MCF 10A (cell line): Measurements from ENCODE around the genes STAC3 and INHBC.

DNA sequence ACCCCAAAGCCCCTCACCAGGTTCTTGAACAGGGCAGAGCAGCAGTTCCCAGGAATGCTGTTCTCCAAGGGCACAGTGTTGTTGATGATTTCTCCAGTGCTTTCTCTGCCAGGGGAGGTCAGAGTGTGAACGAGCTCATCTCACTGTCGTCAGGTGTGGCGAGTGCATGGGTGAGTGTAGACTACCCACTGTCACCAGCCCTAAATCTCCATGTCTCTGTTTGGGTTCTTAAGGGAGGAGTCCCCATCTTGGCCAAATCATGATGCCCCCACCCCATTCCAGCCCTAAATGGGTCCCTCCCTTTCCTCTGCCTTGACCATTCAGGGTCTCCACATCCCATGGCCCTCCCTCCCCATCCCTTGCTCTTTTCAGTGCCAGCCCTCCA, 6.5 kb downstream of the STAT6 start:
- PRO-cap: no peak
- RRBS: no CpG with 5 or more reads among the region's 3 CpGs

DNA sequence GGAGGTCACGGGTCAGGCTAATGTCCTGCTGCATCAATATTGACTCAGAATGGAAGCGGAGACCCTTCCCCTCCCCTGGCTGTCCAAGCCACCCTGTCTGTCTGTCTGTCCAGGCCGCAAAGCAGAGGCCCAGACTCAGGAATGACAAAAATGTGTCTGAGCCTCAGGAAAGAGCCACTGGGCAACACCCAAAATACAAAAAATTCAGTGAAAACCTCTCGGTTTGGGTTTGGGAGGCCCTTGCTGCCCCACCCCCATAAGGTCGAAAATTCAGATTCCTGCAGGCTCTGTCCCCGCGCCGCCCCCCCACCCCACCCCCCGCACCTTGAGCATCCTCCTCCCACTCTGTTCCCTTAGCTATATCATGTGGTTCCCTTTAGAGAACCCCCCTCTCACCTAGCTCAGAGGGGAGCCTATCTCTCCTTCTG, 5.1 kb downstream of the LRP1 start:
- PRO-cap: no peak
- RRBS: no CpG with 5 or more reads among the region's 9 CpGs

DNA sequence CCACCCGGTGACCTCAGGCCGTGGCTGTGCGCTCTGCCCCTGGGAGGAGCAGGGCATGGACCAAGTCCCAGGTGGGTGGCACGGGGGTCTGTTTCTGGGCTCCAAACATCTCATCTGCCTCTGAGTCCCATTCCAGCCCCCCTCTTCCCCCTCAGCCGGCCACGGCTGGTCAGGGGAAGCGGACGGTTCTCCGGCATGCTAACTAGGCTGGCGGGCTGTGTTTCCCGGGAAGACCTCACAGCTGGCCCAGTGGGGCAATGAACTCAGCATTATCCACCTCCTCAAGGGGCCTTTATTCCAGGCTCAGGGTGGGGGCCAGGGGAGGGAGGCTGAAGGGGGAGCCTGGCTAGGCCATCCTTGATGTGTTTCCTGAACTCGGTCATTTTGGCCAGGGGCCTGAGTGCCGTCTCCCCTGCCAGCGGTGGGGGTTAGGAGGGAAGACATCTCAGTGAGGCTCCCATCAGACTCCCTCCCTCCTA, 7.7 kb downstream of the LRP1 start:
- PRO-cap: no peak
- RRBS: no CpG with 5 or more reads among the region's 14 CpGs

- PRO-cap: no peak
- RRBS: no CpG with 5 or more reads among the region's 10 CpGs
Measured at GRCh38 chr12:57140984-57141669, 12.8 kb downstream of the LRP1 start.

- PRO-cap: no peak
- RRBS: 90% methylated on average over 1 of the region's 9 CpGs
Measured at GRCh38 chr12:57145606-57146172, 17.4 kb downstream of the LRP1 start.

DNA sequence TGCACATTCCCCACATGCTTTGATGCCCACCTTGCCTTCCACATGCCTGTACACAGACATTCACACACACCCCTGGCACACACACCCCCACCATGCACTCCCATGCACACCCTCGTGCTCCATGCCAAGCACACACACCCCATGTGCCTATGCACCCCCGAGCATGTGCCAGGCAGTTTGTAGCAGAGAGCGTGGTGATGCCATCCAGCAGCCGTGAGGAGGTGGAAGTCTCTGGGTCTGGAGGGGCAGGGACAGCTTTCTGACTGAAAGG, 10.7 kb upstream of the NXPH4 start:
- PRO-cap: no peak
- RRBS: no CpG with 5 or more reads among the region's 4 CpGs

GRCh38 chr12:57234501-57234807, 2.5 kb downstream of the NDUFA4L2 start:
- PRO-cap: no peak
- RRBS: no CpG with 5 or more reads among the region's 4 CpGs

GRCh38 chr12:57236007-57236791, 705 bp downstream of the NDUFA4L2 start:
- PRO-cap: no peak
- RRBS: 90% methylated on average over 3 of the region's 42 CpGs

- PRO-cap: no peak
- RRBS: no CpG with 5 or more reads among the region's 9 CpGs
Measured at GRCh38 chr12:57250811-57251522, at the start of gene STAC3. TSS of gene STAC3 (minus strand) at chr12:57251187.

DNA sequence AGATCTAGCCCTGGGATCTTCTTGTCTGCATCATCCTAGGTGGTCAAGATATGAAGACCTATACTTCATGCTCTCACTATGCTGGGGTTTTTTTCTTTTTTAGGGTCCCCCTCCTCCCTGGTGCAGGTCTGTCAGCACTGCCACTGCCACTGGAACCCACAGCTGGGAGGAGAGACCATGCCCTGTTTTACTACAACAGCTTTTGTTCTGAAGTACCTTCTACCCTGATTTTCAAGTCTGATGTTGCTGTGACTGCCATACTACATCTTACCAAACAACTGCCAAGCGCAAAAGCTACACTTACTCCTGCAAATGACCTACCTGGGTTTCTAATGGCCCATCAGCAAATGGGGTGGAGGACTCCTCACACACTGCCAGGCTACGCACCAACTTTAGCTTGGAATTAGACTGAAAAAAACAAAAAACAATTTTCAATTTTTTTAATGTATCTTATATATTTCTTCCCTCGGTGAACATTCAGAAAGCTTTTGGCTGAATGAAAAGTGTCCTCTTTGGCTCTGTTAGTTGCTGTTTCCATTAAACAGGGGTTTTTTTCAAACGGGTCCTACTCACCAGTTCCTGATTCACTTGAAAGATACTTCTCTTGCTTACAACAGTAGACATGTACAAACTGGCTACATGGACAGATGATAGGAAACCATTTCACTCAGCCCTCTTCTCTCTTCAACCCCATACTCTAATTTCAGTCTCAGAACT, 48.9 kb upstream of the STAC3 start:
- PRO-cap: no peak
- RRBS: no CpG with 5 or more reads among the region's 4 CpGs

GRCh38 chr12:57434314-57435231, at the start of gene INHBC:
TSS of gene INHBC (plus strand) at chr12:57434784.
- PRO-cap: no peak
- RRBS: no CpG with 5 or more reads among the region's 9 CpGs

DNA sequence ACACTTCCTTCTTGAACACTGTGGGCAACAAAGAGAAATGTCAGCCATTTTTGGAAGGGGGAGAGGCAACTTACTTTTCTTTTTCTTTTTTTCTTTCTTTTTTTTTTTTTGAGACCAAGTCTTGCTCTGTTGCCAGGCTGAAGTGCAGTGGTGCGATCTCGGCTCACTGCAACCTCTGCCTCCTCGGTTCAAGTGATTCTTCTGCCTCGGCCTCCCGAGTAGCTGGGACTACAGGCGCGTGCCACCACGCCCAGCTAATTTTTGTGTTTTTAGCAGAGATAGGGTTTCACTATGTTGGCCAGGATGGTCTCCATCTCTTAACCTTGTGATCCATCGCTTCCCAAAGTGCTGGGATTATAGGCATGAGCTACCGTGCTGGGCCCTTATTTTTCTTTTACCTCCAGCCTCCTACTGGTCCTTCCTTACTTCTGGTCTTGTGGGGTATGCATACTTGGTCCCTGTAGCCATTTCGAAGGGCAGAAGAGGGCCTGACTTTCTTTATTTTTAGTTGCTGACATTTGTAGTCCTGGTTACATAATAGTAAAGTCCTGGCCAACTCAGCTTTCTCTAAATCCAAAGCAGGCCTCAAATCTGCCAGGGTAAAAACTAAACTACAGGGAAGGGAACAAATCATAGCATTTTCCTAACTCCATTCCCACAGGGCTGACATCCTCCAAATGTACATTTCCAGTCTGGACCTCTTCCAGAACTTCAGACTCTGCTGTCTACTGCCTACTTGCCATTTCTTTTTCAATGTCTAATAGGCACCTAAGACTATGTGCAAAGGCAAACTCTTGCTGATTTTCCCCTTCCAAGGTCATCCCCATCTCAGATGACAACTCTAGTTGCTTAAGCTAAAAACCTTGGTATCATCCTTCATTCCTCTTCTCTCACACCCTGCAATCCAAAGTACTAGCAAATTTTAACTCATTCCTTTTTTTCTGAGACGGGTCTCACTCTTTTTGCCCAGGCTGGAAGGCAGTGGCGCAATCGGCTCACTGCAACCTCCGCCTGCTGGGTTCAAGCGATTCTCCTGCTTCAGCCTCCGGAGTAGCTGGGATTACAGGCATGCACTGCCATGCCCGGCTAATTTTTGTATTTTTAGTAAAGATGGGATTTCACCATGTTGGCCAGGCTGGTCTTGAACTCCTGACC, 2.2 kb downstream of the DDIT3 start:
- PRO-cap: no peak
- RRBS: no CpG with 5 or more reads among the region's 18 CpGs

- PRO-cap: no peak
- RRBS: no CpG with 5 or more reads among the region's 15 CpGs
Measured at GRCh38 chr12:57525950-57527170, 3.7 kb downstream of the MBD6 start.

DNA sequence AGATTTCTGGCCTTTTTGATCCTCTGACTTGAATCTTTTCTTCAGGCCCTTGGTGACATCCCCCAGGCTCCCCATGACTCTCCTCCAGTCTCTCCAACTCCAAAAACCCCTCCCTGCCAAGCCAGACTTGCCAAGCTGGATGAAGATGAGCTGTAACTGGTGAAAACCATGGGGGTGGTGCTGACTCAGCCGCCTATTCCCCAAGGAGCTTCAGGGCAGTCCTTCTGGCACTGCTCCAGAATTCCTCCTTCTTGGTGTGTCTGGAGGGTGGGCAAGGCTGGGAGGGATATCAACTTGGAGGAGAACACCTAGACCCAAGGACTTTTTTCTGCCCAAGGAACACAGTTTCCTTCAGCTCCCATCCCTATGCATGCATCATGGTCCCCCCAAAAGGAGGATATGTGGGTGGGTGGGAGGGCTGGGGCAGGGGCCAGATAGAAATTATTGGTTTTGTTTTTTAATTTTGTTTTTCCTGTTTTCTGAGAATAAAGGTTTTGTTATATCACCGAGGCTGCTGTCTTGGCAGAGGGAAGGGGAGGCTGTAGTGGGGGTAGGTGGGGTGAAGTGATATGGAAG, 5.6 kb downstream of the ARHGEF25 start:
- PRO-cap: no peak
- RRBS: no CpG with 5 or more reads among the region's 2 CpGs

DNA sequence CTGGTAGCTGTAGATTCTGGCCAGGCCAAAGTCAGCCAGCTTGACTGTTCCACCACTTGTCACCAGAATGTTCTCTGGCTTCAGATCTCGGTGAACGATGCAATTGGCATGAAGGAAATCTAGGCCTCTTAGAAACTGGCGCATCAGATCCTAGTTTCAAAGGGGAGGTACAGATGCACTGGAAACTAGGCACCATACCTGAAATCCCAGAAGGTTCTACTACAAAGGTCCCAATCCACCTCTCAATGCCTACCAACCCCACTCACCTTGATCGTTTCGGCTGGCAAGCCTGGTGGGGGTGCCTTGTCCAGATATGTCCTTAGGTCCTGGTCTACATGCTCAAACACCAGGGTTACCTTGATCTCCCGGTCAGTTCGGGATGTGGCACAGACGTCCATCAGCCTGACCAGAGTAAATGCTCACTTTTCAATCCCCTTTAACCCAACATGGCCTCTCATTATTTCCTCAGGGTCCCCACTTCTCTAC, 1.1 kb downstream of the CDK4 start:
- PRO-cap: no peak
- RRBS: no CpG with 5 or more reads among the region's 8 CpGs

- PRO-cap: bidirectional peak, plus-strand start at chr12:57755670, minus-strand start at chr12:57755662; bidirectional peak, plus-strand start at chr12:57755854, minus-strand start at chr12:57755856
- RRBS: 2% methylated on average over 50 of the region's 86 CpGs
Measured at GRCh38 chr12:57755368-57756229, 696 bp downstream of the MARCHF9 start.

DNA sequence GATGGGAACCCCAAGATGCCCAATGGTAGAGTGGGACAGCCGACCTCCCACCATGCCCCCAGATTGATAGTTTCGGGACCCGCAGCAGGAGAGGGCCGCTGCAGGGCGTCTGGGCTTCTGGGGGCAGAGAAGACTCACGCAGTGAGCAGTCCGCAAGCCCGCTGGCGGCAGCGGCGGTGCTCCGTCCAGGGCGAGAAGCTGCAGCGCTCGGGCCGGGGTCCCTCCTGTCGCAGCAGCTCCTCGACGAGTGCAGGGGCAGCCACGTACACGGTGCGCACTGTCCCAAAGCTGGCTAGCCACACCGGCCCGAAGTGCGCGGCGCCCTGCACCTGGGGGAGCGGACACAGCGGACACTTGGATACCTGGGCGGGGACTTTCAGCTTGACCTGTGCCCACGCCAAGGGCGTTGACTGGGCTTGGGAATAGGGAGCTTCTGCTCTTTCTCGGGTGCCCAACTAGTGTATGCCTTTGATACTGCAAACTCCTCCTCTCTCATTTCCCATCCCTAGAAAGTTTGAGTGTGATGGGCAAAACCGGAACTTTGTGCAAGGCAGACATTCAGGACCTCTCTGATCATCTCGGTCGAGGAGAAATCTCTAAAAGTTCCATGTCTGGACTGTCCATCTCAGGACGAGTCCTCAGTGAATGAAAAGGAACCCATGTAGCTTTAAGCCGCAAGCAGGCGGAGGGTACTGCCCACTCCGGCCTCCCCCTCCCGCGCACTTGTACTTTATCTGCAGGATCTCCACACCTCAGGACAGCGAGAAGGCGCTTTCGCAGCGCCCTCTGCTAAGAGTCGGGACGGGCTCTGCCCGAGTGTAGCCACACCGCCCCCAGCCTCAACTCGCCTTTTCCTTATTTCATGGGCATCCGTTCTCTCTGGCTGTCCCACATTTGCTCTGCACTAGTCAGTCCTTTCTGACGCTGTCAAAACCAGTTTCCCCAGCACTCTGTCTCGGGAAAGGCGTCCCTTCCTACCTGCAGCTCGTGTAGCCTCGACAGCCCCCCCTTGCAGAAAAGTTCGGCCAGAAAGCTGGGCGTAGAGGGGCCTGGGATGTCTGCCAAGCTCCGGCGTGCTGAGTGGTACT, 665 bp downstream of the CYP27B1 start:
- PRO-cap: bidirectional peak, plus-strand start at position 758 of the sequence, minus-strand start at position 643 of the sequence
- RRBS: under 1% methylated on average over 7 of the region's 61 CpGs

DNA sequence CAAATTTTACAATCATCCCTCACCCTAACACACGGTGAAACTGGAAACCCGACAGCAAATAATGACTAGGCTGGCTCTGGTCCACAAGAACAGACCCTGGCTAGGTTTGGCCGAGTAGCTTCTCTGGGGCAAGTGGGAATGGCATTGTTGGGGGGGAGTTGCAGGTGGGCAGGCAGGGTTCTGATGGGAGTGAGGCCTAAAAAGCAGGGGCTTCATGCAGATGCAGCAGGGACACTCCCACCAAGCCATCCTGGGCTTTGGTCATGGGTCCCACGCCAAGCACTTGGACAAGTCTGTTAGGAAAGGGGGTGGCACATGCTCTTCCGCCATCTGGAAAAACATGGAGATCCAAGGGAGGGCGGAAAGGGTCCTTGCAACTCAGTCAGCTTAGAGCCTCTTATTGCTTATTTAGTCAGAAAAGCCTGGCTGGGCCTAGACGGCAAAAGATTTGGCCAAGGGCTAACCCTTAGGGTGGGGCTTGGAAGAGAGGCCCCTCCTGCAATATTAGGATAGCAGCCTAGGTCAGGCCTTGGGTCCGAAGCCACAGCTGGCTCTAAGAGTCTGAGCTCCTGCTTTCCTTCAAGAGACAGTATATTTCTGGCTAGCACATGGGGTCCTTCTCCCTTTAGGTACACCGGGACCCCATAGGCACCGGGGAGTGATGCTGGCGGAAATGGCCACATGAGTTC, 2.7 kb upstream of the AVIL start:
- PRO-cap: no peak
- RRBS: no CpG with 5 or more reads among the region's 11 CpGs

DNA sequence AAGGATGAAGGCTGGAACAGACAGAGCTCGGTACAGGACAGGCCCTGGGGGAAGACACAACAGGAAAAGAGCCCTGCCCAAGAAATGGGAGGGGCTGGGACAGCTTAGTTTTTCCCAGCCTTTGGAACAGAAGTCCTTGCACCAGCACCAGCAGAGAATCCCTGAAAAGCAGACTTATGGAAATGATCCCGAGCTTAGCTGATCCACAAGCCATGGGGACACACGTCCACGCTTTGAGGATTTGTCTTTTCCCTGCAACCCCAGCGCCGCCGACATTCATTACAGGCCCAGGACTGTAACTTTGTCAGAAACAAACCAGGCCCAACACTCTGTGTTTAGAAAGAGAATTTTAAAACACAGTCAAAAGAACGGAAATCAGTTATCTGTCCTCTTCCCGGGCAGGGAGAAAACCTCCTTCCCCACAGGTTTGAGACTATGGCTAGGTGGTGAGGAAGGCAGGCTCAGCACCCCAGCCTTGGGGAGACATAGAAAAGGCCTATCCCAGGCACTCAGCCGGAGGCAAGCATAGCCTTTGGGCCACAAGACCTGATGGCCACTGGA, 4.0 kb upstream of the AVIL start:
- PRO-cap: no peak
- RRBS: no CpG with 5 or more reads among the region's 10 CpGs

GRCh38 chr12:57825920-57826285, 7.4 kb upstream of the AVIL start:
- PRO-cap: no peak
- RRBS: no CpG with 5 or more reads among the region's 2 CpGs